NALM6 (cell line): ENCODE measurements around the gene A4GNT.

GRCh38 chr3:135030383-135031454 lies 235.7 kb downstream of the EPHB1 start:
- PRO-cap = no peak

DNA sequence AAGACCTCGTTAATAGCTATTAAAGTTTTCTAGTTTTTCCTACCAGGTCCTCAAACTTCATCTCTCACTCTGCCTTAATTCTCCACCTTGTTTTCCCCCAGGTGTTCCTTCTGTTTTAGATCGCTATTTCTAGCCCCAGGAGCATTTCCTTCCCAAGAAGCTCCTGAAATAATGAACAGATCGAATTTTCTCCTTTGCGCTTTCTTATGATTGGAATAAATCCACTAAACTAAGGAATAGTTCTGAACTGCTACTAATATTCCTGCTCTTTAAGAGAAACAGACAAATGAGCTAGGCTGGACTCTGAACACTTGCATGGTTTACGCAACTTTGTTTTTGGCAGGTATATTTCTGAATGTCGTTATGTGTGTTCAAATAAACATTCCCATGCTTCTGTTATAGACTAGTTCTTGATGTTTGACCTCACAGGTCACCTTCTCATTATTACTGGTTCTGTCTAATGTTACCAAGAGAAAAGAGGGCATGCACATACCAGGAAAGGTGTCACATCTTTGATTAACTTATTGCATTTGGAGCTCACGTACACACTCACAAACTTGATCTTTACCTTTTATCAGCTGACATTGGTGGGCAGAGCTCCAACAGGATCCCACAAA lies 418.1 kb downstream of the EPHB1 start:
- PRO-cap = no peak

DNA sequence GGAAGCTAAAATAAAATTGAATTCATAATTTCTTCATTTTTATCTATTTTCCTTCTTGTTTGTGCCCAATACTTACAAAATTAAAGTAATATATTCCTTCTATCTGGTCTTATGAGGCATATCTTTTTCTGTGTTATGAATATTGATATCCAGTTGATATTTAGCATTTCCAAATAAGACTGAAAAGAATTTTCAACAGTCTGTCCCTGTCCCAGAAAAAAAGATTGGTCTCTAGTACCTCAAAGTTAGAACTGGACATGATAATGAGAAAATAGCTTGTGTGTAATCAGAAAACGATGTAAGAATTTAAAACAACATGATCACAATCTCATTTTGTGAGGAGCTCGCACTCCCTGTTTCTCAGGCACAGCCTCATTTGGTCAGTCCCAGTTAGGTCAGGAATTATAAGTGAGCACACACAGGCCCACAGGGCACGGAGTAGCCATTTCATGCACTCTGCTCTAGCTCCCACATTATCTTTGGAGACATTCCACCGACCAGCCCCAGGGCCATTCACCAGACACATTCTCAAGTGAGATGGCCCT lies 105.2 kb downstream of the PPP2R3A start:
- PRO-cap = no peak

DNA sequence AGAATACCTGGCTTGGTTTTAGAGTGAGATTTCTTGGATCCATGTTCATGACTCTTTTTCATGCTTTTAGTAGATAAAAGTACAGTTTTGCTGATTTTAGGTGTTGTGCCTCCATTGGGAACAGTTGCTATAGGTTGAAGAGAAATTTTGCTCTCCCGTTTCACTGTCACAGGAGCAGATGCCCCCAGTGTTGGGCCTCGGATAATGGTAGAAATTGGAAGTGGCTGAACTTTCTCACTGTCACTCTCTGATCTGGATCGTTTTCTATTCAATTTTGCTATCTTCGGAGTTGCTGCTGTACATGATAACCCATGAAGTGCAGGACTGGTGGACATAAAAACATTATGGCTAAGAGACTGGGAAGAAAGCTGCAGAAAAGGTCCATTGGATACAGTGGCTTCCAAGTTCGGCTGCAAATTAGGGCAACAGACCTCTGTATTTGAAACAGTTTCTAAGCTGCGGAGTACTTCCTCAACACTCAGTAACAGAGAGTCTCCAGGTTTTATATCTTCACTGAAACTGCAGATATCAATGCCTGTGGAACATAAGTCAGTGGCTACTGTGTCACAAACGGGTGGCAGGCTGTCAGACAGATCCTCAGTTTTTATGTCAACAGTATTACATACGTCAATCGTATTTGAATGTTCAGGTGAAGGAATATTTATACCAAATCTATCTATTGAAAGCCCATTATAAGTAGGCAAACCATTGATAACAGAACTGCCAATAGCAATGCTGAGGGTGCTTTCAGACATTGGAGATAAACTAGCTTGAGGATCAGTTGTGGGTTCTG lies 44.3 kb downstream of the MSL2 start:
- PRO-cap = no peak

DNA sequence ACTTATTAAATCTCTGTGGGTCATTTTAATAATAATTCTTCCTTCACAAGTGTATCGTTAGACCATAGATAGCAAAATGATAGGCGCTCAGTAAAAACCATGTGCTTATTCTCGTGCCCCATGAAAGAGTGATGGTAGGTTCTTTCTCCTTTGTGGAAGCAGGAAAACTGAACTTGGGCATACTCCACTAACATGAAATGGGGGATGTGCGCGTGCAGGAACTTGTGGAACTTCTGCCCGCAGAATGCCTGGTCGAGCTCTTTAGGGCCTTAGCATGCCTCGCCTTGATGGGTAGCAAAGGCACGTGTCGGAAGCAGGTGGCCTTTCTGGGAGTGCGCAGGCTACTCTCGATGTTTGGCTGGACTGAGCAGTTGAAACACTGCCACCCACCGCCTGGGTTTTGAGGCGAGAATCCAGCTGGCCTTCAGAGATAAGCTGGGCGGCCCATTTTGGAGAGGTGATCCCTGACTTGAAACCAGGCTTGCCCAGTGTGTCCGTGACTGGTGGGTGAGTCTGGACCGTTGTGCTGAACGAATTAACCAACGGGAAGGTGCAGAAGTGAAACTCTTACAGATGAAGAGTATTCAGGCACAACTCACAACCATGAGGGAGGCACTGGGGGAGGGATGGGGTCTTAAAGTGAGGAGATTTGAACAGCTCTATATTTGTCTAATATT lies 834 bp downstream of the PCCB start:
- PRO-cap = bidirectional peak, plus-strand start at position 370 of the sequence, minus-strand start at position 365 of the sequence

DNA sequence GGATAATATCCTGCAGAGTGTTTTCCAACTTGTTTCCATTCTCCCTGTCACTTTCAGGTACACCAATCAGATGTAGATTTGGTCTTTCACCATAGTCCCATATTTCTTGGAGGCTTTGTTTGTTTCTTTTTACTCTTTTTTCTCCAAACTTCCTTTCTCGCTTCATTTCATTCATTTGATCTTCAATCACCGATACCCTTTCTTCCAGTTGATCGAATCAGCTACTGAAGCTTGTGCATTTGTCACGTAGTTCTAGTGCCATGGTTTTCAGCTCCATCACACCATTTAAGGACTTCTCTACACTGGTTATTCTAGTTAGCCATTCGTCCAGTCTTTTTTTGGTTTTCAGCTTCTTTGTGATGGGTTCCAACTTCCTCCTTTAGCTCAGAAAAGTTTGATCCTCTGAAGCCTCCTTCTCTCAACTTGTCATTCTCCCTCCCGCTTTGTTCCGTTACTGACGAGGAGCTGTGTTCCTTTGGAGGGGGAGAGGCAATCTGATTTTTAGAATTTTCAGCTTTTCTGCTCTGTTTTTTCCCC lies 224.9 kb downstream of the STAG1 start:
- PRO-cap = no peak

DNA sequence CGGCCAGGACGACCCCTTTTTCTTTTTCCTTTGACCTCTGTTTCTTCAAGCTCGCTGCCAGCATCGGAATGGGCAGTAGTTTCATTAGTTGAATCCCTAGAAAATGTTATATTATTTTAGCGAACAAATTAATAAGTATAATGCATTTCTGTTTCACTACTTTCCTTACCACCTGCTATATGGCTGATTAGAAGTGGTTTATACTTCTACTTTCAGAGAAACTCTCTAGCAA lies 129.1 kb downstream of the STAG1 start:
- PRO-cap = no peak

- PRO-cap = no peak
Measured at GRCh38 chr3:137013869-137014881, 56.4 kb downstream of the IL20RB start.

- PRO-cap = no peak
Measured at GRCh38 chr3:138131976-138132649, at the start of gene A4GNT. TSS of gene A4GNT (minus strand) at chr3:138132390.

DNA sequence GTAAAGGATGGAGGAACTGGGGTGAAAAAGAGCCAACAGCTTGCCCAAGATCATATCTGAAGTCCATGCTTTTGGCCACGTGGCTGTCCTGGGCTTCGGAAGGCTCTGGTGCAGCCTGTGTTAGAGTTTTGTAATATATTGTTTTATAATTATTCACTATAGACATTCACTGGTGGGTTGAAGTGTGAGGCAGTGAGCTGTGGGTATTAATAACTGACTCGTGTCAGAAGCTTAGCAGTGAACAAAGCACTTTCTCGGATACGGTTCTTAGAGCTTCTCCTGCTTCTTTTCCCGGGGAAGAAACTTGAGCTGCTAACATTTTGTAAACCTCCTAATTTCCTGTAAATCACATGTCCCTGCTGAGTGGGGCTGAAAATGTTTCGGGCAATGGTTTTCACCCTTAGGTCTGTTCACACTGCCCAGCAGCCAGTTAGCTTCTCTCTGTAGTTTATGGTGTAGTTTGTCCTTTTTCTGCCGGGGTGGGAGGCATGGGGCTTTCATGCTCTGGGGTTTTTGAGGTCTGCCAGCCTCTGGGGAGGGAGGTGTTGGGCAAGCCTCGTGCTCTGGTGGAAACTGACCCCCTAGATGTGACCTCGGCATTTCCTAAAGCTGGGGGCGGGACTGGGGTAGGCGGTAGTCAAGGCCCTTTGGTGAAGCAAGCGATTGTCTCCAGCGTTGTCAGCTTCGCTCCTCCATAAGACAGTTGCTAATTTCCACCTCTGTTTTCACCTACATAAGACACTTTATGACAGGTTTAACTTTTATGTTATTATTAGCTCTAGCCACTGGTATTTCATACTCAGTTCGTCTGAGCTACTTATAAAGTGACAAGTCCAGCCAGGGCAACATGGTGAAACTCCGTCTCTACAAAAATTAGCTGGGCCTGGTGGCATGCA lies 1.8 kb downstream of the MRAS start:
- PRO-cap = no peak

DNA sequence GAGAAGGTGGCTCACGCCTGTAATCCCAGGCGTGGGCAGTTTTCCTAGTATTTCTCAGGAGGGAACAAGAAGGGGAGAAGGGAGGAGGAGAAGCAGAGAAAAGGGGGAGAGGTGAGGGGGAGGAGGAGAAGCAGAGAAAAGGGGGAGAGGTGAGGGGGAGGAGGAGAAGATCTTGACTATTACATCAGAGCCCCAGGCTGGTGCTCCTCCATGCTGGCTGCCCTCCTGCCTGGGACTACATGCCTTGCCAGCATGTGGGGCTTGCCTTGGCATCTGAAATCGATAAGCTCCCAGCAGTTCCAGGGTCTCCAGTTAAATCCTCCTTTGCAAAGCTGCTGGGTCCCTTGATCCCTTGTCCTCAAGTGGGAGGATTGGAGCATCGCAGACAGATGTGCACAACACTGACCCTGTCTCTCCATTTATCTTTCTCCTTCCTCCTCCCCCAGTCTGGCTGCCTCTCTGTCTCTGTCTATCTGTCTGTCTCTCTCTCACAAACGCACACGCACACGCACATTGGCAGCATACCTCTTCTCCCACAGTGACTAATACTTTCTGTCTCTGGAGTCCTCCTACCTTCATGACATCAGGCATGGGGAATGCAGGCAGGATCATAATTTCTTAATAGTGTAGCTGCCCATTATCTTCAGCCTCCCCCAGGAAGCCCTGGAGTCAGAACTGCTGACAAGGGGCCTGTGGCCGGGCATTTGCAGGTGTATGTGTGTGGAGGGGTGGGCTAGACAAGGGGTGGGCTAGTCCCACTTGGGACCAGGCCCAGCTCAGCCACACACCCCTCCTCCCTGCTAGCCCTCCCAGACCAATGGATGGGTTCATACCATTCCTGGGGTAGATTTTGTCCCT lies 41.8 kb downstream of the MRAS start:
- PRO-cap = no peak

DNA sequence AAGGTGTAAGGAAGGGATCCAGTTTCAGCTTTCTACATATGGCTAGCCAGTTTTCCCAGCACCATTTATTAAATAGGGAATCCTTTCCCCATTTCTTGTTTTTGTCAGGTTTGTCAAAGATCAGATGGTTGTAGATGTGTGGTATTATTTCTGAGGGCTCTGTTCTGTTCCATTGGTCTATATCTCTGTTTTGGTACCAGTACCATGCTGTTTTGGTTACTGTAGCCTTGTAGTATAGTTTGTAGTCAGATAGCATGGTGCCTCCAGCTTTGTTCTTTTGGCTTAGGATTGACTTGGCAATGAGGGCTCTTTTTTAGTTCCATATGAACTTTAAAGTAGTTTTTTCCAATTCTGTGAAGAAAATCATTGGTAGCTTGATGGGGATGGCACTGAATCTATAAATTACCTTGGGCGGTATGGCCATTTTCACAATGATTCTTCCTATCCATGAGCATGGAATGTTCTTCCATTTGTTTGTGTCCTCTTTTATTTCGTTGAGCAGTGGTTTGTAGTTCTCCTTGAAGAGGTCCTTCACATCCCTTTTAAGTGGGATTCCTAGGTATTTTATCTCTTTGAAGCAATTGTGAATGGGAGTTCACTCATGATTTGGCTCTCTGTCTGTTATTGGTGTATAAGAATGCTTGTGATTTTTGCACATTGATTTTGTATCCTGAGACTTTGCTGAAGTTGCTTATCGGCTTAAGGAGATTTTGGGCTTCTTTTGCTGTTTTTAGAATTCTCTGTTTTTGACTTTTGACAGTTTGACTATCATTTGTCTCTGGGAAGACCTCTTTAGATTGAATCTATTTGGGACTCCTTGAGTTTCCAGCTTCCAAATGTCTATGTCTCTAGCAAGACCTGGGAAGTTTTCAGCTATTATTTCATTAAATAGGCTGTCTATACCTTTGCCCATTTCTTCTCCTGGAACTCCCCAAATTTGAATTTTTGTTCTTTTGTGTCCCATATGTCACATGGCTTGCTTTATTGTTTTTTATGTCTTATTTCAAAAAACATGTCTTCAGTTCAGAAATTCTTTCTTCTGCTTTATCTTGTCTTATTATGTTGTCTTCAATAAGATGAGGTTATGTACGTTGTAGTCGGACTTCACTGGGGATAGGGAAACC lies 39.8 kb downstream of the FAIM start:
- PRO-cap = no peak

GRCh38 chr3:138744635-138745290 lies 90.0 kb downstream of the PIK3CB start:
- PRO-cap = no peak

DNA sequence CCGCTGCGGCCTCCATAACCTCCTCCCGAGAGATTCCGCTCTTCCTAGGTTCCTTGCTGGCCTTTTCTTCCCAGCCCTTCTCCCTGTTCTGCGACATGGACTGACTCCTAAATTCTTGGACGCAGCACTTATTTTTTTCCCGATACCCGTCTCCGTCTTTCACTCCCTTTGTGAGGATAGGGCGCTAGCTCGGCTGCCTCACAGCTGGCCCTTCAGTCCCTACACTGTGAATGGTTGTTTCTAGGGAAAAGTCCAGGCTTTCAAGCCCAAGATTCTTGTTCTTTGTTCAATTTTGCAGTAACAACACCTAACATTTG lies 429 bp upstream of the PIK3CB start:
- PRO-cap = unidirectional peak, minus-strand start at position 232 of the sequence

DNA sequence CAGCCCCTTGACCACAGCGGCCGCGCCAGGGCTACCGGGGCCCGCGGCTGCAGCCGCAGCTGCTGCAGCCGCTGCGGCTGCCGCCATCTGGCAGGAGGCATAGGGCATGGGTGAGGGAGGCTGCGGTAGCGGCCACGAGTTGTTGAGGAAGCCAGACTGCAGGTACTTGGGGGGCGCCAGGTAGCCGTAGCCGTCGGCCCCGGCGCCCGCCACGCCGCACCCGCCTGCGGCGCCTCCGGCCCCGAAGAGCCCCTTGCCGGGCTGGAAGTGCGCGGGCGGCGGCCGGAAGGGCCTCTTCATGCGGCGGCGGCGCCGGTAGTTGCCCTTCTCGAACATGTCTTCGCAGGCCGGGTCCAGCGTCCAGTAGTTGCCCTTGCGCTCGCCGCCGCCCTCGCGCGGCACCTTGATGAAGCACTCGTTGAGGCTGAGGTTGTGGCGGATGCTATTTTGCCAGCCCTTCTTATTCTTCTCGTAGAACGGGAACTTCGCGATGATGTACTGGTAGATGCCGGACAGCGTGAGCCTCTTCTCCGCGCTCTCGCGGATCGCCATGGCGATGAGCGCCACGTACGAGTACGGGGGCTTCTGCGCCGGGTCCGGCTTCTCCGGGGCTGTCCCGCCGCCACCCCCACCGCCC lies 840 bp downstream of the FOXL2 start:
- PRO-cap = no peak

DNA sequence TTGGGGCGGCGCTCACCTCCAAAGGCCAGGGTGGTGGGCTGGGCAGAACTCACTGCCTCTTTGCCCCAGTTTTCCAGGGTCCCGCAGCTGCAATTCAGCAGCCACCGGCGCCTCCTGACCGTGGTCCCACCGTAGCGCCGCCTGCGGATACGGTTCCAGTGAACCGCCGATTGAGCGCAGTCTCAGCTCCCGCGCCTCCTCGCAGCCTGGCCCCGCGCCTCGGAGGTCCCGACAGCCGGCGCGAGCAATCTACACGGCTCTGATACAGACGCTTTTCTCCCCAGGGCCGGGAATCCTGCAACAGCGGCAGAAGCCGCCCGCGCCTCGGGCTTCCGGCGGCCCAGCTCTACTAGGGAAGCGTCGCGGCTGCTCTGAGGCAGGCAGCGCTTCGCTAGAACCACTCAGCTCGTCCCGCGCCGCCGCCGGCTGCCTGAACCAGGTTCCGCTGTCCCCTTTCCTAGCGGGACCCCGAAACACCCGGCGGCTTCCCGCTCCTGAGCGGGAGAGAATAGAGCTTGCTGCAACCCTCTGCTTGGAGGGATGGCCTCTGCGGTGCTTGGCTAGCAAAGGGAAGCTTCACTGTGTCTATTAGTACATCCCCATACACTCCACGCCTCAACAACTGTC lies 3.1 kb downstream of the FOXL2NB start:
- PRO-cap = no peak

DNA sequence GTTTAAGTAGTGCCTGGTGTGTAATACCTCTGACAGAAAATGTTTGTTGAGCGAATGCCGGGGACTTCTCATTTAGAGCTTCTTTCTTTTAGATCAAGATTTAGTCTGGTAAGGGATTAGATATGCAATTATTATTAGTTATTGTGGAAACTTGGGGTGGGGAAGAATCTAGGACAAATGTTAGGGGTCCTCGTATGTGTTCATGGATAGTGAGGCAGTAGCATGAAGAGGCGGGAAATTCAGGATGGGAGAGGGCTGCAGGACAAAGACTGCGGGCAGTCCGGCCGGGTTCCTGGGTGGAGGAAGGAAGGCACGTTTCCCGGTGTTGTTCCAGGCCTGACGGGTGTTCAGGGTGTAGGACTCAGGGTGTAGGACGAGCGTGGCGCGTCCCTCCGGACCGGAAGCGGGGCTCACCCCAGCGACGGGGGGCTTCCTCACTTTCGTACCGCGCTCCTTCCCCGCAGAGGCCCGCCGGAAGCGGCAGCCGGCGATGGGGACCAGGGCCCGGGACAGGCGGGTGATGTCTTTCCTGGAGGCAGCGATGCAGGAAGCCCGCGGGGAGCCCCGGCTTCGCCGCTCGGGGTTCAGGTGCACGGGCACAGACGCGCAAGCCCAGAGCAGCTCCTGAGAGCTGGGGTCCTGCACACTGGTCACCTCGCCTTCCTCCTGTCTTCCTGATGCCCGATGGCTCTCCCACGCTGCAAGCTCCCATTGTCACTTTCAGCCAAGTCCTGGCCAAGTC lies 13.3 kb downstream of the FOXL2NB start:
- PRO-cap = no peak

- PRO-cap = no peak
Measured at GRCh38 chr3:139239348-139239707, 104.5 kb upstream of the MRPS22 start.

- PRO-cap = bidirectional peak, plus-strand start at chr3:139359184, minus-strand start at chr3:139358968
Measured at GRCh38 chr3:139358723-139359460, 15.1 kb downstream of the MRPS22 start.

DNA sequence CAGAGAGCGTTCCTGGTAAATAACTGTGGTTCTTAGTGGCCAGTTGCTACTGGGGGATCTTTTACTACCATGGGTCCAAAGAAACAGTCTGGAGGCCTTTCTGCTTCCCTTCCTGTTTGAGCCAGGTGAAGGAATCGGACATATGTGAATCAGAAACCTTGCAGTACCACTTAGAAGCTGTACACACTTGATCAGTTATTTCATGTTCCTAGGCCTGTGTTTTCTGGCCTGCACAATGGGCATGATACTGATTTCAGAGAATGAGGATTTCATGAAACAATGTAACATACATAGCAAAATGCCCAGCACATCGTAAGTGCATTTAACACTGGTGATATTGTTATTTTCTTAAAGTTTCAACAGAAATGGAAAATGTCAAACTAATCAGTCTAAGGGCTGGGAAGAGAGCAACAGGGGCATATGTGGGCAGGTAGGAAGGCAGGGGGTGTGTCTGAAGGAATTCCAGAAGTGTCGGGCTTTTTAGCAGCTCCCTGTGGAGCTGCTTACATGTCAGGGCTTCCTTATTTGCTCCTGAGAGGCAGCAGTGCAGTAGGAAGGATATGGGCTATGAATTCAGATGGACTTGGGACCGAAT lies 311.4 kb downstream of the CLSTN2 start:
- PRO-cap = no peak